Neuron (in vitro differentiated cells): ENCODE results near the genes TRAM1L1 and MYOZ2.

- PRO-cap, result no peak
These were observed 104.4 kb upstream of the UGT8 start for GRCh38 chr4:114494166-114494715.

DNA sequence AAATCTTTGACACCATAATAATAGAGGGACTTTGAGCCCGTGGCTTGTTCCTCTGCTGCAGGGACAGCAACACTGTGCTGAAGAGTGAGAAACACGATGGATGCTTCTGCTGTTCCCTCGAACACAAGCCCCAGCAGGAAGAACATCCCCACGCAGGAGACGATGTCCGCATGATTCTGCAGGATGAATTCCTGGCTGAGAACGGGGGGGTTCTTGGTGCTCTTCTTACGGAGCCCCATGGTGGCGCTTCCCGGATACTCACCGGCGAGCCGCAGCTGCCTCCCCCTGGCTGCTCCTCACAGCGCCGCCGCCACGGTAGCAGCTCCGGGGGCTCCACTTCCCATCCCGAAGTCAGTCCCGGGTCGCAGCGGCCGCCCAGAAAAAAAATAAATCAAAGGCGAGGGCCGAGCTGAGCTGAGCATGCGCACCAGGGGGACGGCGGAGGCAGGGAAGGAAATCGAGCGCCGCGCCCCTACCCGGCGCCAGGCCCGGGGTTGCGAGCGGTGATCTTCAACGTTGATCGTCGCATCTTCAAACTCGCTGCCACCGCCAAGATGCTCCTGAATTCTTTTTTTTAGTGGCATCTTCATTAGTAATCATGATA, at the start of gene TRAM1L1:
TSS of gene TRAM1L1 (minus strand) at position 422 of the 604 bp plus-strand sequence.
- PRO-cap, result bidirectional peak, plus-strand start at position 475 of the sequence, minus-strand start at position 393 of the sequence

- PRO-cap, result no peak
These were observed 75.5 kb downstream of the PRSS12 start for GRCh38 chr4:118277217-118277749.

- PRO-cap, result no peak
These were observed 56.2 kb downstream of the METTL14 start for GRCh38 chr4:118741300-118741891.

- PRO-cap, result no peak
These were observed 5.6 kb downstream of the SYNPO2 start for GRCh38 chr4:118894153-118894698.

DNA sequence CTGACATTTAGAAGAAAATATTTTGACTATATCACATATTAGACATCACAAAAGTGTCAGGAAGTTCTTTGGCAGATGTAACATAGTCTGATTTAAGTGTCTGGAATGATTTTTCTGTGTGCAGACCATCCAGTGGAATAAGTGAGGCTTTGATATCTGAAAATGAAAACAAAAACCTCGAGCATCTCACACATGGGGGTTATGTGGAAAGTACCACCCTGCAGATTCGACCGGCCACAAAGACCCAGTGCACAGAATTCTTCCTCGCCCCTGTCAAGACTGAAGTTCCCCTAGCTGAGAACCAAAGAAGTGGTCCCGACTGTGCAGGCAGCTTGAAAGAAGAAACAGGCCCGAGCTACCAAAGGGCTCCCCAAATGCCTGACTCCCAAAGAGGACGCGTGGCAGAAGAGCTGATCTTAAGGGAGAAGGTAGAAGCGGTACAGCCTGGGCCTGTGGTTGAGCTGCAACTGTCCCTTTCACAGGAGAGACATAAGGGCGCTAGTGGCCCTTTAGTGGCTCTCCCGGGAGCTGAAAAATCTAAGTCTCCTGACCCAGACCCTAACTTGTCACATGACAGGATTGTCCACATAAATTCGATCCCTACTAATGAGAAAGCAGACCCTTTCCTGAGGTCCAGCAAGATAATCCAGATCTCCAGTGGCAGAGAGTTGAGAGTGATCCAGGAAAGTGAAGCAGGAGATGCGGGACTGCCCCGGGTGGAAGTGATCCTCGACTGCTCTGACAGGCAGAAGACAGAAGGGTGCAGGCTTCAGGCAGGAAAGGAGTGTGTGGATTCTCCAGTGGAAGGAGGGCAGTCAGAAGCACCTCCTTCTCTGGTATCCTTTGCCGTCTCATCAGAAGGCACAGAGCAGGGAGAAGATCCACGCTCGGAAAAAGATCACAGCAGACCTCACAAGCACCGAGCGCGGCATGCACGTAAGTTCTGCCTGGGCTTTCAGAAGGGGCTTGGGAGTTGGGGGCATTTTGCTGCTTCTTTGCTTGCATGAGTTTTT, 108.8 kb upstream of the MYOZ2 start:
- PRO-cap, result no peak

DNA sequence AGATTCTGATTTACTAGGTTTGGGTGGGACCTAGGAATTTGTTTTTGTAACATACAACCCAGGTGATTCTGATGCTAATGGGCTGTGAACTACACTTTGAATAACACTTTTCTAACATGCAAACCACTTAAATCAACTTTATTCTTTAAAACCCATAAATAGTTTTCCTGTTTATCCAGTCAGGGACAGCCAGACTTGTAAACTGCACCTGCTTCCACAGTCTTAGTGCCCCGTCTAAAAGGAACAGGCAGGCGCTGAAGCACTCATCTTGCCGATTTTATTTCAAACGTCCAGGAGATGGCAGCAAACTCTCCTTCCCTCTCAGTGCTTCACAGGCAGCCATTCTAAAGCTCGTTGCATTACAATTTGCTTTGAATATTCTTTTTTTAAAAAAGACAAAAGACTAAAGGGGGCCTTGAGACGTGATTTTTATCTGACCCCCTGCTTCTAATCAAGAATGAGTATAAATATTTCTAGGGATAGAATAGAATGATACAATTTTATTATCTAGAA, 93.7 kb upstream of the MYOZ2 start:
- PRO-cap, result no peak

DNA sequence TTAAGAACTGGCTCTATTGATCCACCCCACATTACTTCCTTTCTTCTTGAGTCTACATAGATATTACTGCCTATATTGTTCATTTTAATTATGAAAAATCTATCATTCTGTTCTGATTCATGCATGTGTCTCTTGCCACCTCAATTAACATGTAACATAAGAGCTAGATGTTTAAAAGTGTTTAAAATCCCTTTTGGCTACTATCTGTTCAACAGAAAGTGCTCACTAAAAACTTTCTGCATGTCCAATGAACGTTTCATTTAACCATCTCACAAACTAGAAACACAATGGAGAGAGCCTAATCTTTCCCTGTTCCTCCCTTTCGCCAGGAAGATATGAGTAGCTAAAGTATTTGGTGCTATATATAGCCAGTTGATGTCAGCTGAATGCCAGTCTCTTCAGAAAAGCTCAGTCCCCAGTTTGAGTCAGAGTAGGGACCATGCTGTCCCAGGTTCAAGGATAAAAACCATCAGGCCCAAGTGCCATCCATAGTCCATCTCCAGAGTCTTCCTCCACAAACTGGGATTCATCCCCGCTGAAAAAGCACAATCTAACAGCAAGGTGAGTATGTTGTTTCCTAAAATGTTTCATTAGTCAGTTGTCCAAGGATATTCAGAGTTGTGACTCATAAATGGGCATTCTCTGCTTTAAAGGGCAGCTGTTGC, at the start of gene MYOZ2:
TSS of gene MYOZ2 (plus strand) at position 411 of the 665 bp plus-strand sequence.
- PRO-cap, result no peak

DNA sequence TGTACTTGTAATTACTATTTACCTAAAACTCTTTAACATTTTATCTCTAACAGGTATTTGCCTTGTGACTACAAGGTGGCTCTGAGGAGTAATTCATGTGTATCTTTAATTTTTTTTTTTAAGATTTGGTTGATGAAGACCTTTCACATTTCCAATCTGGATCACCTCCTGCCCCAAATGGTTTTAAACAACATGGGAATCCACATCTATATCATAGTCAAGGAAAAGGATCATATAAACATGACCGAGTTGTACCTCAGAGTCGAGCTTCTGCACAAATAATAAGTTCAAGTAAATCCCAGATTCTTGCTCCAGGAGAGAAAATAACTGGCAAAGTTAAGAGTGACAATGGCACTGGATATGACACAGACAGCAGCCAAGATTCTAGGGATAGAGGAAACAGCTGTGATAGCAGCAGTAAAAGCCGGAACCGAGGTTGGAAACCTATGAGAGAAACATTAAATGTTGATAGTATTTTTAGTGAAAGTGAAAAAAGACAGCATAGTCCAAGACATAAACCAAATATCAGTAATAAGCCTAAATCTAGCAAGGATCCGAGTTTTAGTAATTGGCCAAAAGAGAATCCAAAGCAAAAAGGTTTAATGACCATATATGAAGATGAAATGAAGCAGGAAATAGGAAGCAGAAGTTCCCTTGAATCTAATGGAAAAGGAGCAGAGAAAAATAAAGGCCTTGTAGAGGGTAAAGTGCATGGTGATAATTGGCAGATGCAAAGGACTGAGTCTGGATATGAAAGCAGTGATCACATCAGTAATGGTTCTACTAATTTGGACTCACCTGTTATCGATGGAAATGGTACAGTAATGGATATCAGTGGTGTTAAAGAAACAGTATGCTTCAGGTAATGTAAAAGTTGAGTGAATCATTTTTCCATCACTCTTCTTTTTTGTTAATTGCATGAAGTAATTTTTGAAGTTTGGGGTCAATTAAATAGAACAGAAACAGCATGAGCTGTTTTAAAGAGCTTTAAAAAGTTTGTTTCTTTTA, 29.0 kb downstream of the C4orf3 start:
- PRO-cap, result no peak

GRCh38 chr4:119396484-119397063, 74.6 kb upstream of the FABP2 start:
- PRO-cap, result unidirectional peak, plus-strand start at chr4:119396654

DNA sequence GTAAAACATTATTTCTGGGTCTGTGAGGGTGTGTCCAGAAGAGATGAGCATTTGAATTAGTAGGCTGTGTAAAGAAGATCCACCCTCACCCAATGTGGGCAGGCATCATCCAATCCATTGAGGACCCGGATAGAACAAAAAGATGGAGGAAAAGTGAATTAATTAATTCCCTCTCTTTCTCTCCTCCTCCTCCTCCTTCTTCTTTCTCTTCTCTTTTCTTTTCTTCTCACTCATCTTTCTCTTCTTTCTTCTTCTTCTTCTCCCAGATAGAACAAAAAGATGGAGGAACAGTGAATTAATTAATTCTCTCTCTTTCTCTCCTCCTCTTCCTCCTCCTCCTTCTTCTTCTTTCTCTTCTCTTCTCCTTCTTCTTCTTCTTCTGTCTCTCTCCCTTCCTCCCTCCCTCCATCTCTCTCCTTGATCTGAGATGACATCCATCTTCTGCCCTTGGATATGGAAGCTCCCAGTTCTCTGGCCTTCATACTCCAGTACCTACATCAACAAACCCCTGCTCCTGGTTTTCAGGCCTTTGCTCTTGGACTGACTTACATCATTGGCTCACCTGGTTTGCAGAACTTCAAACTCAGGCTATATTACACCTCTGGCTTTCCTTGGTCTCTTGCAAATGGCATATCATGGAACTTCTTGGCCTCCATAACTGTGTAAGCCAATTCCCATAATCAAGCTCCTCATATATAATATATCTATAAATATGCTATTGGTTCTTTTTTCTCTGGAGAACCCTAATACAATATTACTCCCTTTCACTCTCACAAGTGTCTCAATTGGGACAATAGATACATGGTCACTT, 164.8 kb downstream of the PRDM5 start:
- PRO-cap, result no peak

GRCh38 chr4:121072976-121073344, 625 bp upstream of the NDNF start:
- PRO-cap, result unidirectional peak, minus-strand start at chr4:121073096; unidirectional peak, minus-strand start at chr4:121073208

- PRO-cap, result no peak
These were observed 27.4 kb downstream of the ANXA5 start for GRCh38 chr4:121669472-121669785.

DNA sequence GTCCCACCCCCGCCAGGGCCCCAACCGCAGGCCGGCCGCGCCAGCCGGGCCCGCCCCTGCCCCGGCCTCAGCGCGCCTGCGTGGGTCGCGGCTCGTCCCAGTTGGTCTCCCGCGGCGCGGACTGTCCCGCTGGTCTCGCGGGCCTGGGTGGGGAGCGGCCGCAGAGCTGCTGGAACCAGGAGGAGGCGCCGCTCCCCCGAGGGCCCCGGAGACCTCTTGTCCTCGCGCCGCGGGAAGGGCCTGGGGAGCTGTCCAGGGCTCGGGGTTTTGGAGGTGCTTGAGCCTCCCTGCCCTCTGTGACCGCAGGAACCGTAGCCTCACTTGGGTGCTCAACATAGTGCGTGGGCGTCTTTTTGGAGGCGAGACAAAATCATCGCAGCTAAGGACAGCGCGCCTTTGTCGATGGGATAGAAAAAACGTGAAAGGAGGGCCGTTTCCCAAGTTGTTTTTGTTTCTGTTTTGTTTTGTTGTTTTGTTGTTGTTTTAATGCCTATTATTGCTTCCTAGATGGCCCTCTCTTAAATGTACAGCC, 322 bp upstream of the ANXA5 start:
- PRO-cap, result bidirectional peak, plus-strand start at position 124 of the sequence, minus-strand start outside the sequence

- PRO-cap, result no peak
These were observed 99.0 kb upstream of the BLTP1 start for GRCh38 chr4:122053207-122053491.

- PRO-cap, result no peak
These were observed 84.1 kb upstream of the ADAD1 start for GRCh38 chr4:122294487-122295279.

- PRO-cap, result no peak
These were observed 70.9 kb upstream of the ADAD1 start for GRCh38 chr4:122307915-122308382.

DNA sequence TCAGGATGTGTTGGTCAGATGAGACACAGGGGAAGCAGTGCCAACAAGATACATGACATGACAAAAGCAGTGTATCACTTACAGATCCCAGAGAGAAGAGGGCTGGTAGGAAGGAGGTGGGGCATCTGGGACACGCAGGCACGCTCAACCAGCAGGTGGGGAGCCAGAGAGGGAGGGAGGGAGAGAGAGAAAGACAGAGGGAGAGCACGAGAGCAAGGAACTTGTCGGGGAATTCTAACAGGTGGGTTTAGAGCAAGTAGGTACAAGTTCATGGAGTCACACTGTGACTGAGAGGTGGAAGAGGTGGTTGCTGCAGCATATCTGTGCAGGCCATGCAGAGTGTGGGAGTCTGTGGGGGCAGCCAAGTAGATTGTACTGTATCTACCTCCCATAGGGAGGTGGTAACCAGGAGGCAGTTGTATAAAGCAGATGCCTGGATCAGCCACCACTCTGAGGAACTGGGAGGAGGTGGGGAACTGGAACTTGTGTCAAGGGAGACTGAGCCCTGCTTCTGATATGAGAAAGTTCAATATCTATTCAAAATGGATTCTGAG, 43.6 kb downstream of the BBS12 start:
- PRO-cap, result no peak

GRCh38 chr4:122828376-122828888, 1.8 kb downstream of the FGF2 start:
- PRO-cap, result no peak

- PRO-cap, result no peak
These were observed 334 bp downstream of the SPATA5 start for GRCh38 chr4:122923255-122923568.